Measurements from ENCODE around the gene TRIOBP.

- PRO-cap, result no peak
These were observed at the start of gene TRIOBP for GRCh38 chr22:37696403-37697335. TSS of gene TRIOBP (plus strand) at chr22:37697048.

GRCh38 chr22:37749220-37749644, 52.4 kb downstream of the TRIOBP start:
- PRO-cap, result no peak

- PRO-cap, result no peak
These were observed 53.8 kb downstream of the TRIOBP start for GRCh38 chr22:37750624-37751139.

DNA sequence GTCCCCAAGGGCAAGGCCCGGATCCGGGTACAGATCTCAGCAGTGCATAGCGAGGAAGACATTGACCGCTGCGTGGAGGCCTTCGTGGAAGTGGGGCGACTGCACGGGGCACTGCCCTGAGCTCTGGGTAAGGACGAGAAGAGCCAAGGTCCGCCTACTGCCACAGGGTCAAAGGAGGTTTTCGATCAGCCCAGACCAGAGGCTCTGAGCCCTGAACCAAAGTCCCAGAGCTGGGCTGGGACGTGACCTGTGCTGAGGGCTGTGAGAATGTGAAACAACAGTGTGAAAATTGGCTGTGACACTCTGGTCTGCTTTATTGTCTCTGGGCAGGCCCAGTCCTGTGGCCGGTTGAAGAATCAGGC, 6.6 kb upstream of the GALR3 start:
- PRO-cap, result no peak

DNA sequence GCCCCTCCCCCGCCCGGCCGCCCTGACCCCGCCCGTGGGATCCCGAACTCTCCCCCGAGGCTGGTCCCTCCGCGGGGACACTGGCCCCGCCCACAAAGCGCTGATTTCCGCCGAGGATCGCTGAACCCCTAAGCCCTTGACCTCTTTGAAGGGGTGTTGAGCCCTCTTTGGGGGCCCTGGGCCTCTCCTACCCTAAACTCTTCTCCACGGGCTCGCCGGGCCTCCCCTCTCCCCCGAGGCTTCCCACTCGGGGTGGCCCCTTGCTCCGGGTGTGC, 585 bp downstream of the MICALL1 start:
- PRO-cap, result bidirectional peak, plus-strand start at position 93 of the sequence, minus-strand start outside the sequence

DNA sequence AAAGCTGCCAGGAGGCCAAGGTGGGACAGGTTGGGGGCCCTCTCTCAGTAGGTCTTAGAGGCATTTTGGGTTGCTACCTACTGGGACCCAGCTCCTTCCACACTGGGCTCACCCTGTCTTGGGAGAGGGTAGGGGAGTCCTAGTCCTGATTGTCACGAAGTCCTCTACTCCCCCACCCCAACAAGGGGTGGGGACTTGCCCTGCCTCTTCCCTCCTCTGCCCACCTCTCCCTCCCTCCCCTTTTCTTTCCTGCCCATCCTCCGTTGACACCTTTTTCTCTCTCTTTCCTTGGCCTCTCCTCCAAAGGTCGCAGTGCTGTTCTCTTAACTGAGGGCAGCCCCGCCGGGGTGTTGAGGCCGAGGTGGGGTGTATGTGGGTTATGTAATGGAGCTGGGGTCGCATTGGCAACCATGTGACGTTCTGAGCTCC, 862 bp upstream of the SOX10 start:
- PRO-cap, result unidirectional peak, minus-strand start at position 156 of the sequence

- PRO-cap, result bidirectional peak, plus-strand start at chr22:38034764, minus-strand start at chr22:38034686
These were observed 22.9 kb upstream of the PICK1 start for GRCh38 chr22:38034029-38034974.

DNA sequence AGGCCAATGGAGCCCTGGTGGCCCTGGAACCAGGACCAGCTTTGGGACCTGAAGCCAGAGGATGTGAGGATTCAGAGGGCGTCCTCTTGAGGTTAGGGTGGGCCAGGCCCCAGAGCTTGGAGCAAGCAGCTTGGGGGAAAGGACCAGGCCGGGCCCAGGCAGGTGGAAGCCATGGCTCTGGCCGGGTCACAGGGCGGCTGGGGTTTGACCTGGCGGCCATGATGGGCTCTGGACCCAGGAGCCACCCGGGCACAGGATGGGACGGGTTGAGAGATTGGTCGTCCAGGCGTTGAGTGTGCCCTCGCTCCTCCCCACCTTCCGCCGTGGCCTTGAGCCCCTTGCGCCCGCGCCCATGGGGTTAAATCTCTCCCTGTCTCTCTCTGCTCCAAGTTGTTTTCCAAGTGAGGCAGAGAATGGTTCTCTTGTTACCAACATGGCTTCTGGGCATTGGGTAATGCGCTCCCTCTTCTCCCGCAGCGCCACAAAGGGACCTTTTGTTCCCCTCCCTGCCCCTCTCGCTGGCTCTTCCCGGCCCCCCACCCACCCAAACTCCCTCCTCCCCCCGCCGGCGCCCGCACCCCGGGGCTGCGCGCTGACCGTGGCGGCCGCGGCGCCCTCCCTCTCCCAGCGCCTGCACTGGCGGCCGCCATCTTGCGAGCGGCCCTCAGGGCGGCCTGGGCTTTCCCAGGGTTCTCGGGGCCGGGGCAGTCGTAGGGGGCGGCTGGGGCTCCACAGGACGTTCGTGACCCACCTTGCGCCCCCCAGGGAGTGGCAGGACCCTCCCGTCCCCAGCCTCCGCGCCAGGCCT, 18.8 kb upstream of the PICK1 start:
- PRO-cap, result bidirectional peak, plus-strand start at position 649 of the sequence, minus-strand start at position 403 of the sequence

DNA sequence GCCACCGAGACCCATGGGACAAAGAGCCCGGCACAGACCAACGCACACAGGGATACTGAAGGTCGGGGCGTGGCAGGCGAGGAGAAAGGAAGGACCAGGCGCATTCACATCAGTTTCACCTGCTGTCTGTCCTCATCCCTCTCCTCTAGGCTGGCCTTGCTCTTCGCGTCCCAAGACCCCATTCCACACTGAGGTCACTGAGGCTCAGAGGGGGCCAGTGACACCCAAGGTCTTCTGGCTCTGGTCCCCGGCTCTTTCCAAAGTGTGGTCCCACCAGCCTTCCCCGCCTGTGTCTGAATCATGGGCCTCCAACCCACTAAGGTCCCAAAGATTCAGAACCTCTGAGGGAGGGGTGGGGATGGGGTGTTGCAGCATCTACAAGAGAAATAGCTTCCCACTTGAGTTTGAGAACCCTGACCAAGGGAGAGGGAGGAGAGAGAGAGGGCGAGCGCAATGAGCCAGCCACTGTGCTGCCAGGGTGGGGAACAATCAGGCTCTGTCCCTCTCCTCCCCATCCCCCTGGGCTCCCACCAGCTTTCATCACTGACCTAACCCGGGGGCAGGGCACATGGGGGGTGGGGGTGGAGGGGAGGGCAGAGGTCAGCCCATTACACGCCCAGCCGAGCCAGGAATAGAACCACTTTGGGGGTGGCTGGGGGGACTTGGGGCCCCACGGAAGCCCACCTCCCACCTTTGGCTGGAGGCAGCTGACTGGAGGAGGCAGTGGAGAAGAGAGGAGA, 7.1 kb upstream of the PICK1 start:
- PRO-cap, result bidirectional peak, plus-strand start at position 611 of the sequence, minus-strand start at position 295 of the sequence

GRCh38 chr22:38069347-38070390, 12.5 kb downstream of the PICK1 start:
- PRO-cap, result bidirectional peak, plus-strand start at chr22:38069625, minus-strand start at chr22:38069507

DNA sequence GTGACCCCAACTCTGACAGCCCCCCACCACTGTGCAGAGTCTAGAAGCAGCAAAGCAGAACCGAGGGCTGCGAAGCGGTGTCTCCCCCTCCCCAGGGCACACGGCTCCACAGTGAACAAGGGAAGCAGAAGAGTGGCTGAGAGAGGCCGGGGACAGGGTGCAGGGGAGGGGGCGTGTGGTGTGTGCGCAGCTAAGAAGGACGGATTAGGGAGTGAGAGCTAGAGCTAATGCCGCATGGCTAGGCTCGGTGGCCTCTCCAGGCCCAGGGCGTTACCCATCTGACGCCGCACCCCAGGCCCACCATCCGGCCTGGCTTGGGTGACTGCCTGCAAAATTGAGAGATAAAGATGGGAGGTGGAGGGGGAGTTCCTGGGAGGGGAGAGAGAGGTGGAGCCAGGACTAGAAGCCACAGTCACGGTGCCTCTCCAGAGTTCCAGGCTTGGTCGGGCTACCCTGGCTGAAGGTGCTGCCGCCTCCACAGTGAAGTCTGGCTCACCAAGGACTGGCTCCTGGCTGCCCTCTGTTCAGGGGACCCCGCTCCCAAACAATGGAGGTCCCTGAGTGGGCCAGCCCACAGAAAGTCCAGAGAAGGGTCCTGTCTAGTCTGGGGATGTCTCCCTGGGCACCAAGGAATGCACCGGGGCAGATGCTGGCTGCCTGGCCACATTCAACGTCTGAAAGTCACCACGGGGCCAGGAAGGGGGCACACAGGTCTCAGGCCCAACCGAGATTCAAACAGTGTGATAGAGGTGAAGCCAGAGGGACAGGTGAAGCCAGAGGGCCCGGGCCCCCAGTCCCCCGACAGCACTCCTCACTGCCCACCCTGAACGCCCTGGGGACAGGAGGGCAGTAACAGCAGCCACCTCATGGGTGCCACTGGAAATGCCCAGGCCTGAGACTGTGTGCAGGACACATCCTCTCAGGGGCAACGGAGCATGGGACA, 16.9 kb upstream of the BAIAP2L2 start:
- PRO-cap, result no peak

DNA sequence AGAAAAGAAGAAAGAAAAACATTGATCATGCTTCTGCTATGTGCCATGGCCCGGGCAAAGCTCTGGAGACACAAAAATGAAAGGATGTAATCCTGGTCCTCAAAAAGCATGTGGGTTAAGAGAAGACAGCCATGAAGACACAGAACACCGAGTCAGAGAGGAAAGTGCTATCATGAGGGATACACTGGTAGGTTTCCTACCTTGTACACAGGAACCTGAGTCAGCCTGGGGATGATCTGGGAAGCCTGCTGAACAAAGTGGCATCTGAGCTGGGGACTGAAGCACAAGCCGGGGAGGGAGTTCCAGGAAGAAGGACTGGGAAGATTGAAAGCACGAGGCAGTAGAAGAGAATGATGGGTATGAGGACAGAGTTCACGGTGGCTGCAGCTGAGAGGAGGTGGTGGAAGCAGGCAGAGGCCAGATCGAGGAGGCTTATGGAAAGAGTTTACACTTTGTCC, 9.9 kb upstream of the MAFF start:
- PRO-cap, result no peak

- PRO-cap, result no peak
These were observed 28.3 kb downstream of the MAFF start for GRCh38 chr22:38230114-38230499.

- PRO-cap, result no peak
These were observed 35.2 kb downstream of the MAFF start for GRCh38 chr22:38236739-38237574.

DNA sequence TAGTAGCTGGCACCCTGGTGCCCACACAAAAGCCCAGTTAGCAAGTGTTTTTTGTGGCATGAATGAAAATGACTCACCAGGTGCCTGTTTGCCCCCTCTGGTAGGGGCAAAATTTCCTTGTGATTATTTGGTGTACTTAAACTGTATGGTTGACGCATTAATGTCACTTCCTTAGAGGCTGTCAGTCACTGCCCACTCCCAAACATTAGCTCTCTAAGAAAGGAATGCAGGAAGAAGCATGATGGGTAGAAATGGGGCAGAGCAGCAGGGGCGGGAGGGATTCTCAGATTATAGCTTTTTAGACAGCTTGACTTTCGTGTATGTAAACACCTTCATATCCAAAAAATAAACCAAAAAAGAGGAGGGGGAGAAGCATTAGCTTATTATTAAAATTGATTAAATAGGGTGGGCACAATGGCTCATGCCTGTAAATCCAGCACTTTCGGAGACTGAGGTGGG, 15.9 kb upstream of the TMEM184B start:
- PRO-cap, result no peak

DNA sequence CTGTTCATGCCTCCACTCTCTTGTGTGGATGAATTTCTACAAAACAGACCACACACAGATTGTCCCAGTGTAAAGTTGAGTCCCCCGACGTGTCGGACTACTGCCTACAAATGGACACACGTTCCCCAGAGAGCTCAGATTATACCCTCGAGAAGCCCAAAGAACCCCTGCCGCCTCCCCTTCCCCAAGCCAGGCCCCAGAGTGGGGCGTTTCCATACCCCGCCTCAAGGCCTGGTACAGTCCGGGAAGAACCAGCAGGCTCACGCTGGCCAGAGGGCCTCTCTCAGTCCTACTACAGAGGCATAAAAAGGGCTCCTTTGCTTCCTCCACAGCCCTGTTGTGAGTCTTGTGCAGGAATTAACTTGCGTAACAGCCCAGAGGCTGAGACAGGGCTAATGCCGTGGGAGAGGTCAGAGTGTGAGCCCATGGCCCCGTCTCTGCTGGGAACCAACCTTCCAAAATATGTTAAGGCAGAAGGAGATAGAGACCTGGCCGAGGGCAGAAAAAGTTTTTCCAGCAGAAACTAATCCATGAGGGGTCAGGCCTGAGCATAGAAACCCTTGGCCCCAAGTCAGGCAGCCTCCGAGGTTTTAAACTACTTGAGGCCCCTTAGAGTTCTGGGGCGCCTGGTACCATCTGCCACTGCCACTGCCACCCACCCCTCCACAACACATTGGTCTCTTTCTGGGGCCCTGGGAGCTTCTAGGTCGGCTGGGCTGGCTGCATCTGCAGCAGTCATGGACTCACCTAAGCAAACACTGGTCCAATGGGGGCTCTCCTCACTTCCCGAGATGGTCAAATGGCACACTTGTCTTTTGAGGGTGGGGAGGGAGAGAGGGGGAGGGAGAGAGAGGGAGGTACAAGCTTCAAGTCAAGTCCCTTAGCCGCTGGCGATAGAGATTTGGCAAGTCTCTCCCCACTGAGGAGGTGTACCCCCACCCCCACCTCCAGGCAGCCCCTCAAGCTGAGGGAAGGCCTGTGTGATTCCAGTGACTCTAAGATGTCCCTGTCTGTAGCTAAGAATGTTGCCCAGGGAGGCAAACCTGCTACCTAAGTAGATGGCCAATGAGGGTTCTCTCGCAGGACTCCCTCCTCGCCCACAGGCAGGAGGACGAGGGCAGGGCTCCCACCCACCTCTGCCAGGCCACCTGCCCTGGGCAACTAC, 20.1 kb upstream of the TMEM184B start:
- PRO-cap, result bidirectional peak, plus-strand start at position 473 of the sequence, minus-strand start at position 341 of the sequence

- PRO-cap, result bidirectional peak, plus-strand start at chr22:38318496, minus-strand start at chr22:38318427
These were observed 977 bp upstream of the CSNK1E start for GRCh38 chr22:38318001-38318819.

GRCh38 chr22:38463317-38463719, 4.6 kb upstream of the KDELR3 start:
- PRO-cap, result no peak

DNA sequence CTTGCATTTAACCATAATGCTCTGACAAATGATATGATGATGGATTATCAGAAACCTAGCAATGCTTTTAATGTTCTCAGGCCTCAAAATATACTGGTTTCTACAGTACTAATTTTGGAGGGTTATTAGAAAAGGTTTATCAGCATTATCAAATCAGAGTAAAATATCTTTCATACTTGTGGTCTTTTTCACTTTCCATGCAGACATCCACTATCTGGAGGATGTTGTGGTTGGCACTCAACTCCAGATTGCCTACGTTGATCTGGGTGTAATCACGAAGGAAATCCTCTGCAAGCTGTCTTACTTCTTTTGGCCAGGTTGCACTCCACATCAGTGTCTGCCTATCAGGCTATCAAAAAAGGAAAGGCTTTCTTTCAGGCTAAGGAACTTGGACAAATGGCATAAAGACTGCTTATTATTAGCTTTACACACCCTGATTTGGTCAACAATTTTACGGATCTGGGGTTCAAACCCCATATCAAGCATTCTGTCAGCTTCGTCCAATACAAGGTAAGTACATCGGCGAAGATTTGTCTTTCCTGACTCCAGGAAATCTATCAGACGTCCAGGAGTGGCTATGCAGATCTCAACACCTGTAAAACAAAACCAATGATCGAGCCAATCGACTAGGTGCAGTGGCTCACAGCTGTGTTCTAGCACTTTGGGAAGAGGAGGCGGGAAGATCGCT, 11.5 kb downstream of the DDX17 start:
- PRO-cap, result no peak

- PRO-cap, result no peak
These were observed 8.2 kb downstream of the DDX17 start for GRCh38 chr22:38498011-38498232.

Data from right common carotid artery plus branches (tissue), 1 donor.